Gastroesophageal sphincter (tissue), 4 donors: ENCODE measurements around a stretch of chr2.

DNA sequence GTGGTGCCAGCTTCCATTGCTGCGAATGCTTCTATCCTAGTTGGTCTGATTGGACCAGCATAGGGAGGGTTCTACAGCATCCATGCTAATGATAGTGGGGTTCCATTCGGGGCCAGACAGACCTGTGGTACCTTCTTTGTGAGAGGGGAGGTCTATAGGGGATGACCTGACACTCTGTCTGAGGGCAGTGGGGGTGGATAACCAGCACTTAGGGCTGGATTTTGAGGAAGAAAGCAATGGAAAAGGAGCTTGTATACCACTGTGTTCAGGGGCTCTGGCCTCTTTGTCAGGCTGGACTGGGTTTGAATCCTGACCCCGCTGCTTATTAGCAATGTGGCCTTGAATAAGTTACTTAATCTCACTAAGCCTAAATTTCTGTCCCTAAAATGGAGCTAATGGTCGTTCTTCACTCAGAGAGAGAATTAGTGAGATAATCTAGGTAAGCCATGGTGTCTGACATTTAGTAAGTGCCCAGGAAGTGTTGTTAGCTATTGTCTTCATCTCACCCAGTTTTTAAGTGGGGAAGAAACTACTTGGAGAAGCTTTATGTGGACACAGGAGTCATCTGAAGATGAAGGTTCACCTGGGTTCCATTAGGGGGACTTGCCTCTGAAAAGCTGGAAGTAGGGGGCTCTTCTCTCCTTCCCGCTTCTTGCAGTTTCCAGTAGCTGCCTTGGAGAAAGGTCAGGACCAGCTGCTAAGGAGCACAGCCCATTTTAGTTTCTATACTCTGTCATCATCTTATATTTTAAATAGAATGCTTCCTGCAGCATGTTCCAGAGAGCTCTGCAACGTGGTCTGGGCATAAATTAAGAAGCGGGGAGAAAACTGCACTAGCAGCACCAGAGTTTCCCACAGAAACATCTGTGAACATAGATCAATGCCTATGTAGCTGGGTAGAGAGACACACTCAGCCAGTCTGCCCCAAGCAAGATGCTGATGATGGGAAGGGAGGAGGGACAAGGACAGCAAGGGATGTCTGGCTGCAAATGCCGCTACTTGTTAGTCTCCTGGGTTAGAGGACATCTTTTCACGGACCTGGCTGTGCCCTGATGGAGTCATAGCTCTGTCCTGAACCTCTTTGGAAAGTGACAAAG is 10.2 kb downstream of the FOSL2 start:
- PRO-cap, result no peak
- RAMPAGE, long total RNA, 4 experiments, result no peak in any of the 4 experiments

DNA sequence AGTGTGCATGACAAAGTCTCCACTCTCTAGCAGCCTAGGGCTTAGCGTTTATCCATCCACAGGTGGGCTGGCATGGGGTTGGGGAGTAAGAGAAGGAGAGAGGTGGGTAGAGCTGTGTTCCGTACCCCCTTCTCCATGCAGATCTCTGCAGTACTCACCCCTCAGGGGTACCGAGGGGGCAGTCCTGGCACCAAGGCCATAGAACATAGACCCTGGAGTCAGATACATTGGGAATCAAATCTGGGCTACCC is 18.5 kb downstream of the FOSL2 start:
- PRO-cap, result no peak
- RAMPAGE, long total RNA, 4 experiments, result no peak in any of the 4 experiments

DNA sequence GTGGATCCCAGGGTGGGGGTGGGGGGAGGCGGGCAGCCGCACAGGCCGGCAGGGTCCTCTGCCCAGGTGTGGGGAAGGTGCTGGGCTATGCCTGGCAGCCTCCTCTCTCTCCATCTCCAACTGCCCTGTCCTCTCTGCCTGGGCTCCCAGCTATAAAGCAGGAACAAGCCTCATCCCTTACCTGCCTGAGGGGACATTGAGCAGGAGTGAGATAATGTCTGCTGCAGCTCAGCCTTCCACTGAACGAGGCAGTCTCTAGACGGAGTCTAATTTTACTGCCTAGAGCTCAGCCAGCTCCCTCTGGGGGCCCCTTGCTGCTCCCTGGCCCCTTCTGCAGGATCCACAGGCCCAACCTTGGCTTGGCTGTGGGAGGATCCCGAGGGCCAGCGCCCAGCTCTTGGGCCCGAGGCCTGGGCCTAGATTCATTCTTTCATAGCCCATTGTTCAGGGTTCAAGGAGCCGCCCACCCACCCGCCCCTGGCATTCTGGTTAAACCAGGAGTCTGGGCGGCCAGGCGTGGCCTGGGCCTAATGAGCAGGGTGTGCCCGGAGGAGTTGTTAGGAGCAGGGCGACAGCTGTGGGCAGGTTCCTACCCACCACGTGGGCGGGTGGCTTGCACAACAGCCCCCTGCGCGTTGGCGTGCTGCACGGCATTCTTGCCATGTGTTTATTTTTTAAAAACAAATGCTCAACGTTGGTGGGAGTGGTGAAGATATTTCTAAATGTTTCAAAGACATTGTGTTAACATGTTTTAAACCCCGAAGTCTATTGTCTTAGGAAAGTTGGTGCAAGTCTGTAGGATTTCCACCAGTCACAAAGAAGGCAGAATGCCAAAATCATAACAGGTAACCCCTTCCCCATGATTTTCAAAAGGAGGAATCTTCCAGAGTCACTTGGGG is 44.7 kb downstream of the FOSL2 start:
- PRO-cap, result no peak
- RAMPAGE, long total RNA, 4 experiments, result no peak in any of the 4 experiments

DNA sequence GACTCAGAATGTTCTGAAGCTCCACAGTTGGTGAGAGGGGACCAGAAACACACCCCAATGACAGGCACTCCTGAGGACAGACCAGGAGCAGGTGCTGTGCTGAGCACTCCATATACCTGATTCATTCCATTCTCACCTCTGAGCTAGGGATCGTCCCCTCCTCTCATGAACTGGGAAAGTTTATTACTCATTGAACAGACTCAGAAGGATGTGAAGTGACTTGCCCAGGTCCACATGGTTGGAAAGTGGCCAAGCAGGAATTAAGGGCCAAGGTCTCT is 25.2 kb upstream of the PLB1 start:
- PRO-cap, result no peak
- RAMPAGE, long total RNA, 4 experiments, result no peak in any of the 4 experiments

GRCh38 chr2:28488323-28488789 is 7.5 kb upstream of the PLB1 start:
- PRO-cap, result no peak
- RAMPAGE, long total RNA, 4 experiments, result no peak in any of the 4 experiments

DNA sequence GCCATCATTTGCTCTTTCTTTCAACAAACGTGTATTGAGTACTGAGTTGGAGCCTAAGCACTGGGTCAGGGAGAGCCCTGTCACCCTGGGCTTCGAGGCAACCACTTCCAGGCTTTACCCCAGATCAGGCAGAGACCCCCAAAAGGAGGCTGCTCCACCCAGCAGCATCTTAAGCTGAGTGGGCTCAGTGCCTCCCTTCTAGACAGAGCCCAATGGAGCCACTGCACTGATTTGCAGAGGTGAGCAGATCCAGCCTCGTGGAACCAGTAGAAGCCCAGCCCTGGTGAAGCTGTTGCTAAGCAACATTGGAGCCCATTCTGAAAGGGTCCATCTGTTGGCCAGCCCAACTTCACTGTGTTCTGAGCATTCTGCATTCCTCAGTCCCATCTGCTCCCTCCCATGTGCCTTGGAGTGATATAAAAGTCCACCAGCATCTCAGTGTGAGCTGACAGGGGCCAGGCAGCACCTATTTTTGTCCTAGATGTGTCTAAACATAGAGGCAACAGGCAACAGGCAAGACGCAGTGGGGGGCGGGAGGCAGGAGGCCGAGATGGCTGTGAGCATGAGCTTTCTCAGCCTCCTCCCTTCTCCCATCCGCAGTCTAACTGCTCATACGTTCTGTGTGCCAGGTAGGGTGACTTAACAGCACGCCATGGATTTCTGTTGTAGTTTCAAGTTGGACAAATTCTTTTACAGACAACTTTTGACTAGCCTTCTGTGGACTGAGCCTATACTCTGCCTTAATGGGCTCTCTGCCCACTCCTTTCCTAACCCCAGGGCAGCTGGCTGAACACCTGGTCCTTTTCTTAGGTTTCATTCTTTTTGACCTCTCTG is 112.3 kb downstream of the PLB1 start:
- PRO-cap, result bidirectional peak, plus-strand start at position 438 of the sequence, minus-strand start at position 356 of the sequence; bidirectional peak, plus-strand start at position 599 of the sequence, minus-strand start at position 607 of the sequence
- RAMPAGE, long total RNA, 4 experiments, result no peak in any of the 4 experiments

GRCh38 chr2:28613036-28613790 is 117.4 kb downstream of the PLB1 start:
- PRO-cap, result no peak
- RAMPAGE, long total RNA, 4 experiments, result no peak in any of the 4 experiments

- PRO-cap, result bidirectional peak, plus-strand start at chr2:28635469, minus-strand start at chr2:28635382; bidirectional peak, plus-strand start at chr2:28635802, minus-strand start at chr2:28635833
- RAMPAGE, long total RNA, 4 experiments, result no peak in any of the 4 experiments
Observed at GRCh38 chr2:28634794-28635963, 116.5 kb upstream of the PPP1CB start.

GRCh38 chr2:28702110-28702835 is 49.4 kb upstream of the PPP1CB start:
- PRO-cap, result bidirectional peak, plus-strand start at chr2:28702597, minus-strand start at chr2:28702446
- RAMPAGE, long total RNA, 4 experiments, result no peak in any of the 4 experiments

GRCh38 chr2:28750091-28750454 is 1.6 kb upstream of the PPP1CB start:
- PRO-cap, result no peak
- RAMPAGE, long total RNA, 4 experiments, result no peak in any of the 4 experiments

DNA sequence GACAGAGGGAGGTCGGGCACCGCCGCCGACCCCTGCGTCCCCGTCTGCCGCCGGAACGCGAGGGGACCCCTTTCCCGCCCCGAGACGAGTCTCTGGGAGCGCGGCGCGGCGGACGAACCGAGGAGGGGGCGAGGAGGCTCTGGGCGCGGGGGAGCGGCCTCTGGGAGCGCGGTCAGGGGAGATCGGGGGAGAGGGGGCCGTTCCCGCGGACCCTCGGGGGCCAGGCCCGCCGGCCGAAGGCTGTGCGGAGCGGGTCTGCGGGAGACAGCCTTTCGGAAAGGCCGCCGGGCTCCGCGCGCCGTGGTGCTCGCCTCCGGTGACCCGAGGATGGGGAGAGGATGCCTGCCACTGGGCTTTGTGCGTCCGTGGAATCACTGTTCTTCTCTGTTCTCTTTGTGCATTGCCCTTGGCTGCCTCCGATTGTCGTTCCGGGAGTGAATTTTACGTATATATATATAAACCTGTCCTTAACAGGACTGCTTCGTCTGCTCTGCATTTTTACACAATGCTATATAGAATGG is 629 bp downstream of the PPP1CB start:
- PRO-cap, result bidirectional peak, plus-strand start at position 348 of the sequence, minus-strand start at position 350 of the sequence
- RAMPAGE, long total RNA, 4 experiments, result no peak in any of the 4 experiments

- PRO-cap, result unidirectional peak, plus-strand start at chr2:28754421; bidirectional peak, plus-strand start at chr2:28754482, minus-strand start at chr2:28754445
- RAMPAGE, long total RNA, 4 experiments, result no peak in any of the 4 experiments
Observed at GRCh38 chr2:28754302-28754618, 2.6 kb downstream of the PPP1CB start.

DNA sequence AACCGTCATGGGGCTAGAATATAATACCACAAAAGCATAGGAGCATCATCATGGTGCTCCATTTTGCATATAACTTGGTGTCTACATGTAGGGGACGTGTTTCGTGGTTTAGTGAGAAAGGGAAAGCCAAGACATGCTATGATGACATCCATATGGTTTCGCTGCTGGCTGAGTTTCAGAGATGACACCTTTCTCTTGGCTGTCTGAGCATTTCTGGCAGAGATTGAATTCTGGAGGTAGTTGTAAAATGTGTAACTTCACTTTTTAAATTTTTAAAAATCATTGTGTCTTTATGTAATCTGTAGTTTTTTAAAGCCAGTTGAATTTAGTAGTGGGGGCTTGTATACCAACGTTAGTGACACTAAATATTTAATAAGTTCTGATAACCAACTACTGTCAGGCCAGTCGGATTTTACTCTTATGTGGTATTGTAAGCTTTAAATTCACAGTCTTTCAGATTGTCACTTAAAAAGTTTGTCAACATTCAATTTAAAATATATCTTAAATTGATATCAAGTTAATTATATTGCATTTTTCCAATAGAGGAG is 32.5 kb downstream of the WDR43 start:
- PRO-cap, result no peak
- RAMPAGE, long total RNA, 4 experiments, result no peak in any of the 4 experiments

DNA sequence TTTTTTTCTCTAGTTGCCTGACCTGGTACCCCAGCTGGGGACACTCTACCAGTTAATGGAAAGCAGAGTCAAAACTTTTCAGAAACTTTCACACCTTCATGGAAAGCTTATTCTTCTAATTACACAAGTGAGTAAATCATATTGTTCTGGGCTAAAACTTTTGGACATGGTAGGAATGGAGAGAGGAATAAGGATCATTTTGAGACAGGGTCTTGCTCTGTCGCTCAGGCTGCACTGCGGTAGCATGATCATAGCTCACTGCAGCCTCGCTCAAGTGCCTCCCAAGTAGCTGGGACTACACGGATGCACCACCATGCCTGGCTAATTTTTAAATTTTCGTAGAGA is 39.7 kb upstream of the TOGARAM2 start:
- PRO-cap, result no peak
- RAMPAGE, long total RNA, 4 experiments, result no peak in any of the 4 experiments

- PRO-cap, result no peak
- RAMPAGE, long total RNA, 4 experiments, result no peak in any of the 4 experiments
Observed at GRCh38 chr2:29013500-29014117, 32.5 kb downstream of the TOGARAM2 start.

DNA sequence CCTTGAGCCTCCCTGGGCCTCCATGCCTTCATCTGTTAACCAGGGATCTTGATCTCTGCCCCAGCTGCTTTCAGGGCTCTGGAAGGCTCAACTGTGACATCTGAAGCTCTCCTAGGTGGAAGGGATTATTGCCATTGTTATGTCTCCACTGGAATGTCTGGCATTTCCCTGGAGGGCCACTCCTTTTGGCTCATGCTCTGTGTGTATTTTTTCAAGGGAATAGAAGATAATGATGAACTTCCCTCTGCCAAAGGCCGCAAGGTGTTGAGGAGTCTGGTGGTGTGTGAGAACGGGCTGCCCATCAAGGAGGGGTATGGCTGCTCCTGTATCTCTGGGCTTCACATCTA is 41.1 kb downstream of the PCARE start:
- PRO-cap, result no peak
- RAMPAGE, long total RNA, 4 experiments, result no peak in any of the 4 experiments

GRCh38 chr2:29053583-29054163 is 20.6 kb downstream of the PCARE start:
- PRO-cap, result no peak
- RAMPAGE, long total RNA, 4 experiments, result no peak in any of the 4 experiments

GRCh38 chr2:29066238-29066848 is 8.0 kb downstream of the PCARE start:
- PRO-cap, result no peak
- RAMPAGE, long total RNA, 4 experiments, result no peak in any of the 4 experiments

DNA sequence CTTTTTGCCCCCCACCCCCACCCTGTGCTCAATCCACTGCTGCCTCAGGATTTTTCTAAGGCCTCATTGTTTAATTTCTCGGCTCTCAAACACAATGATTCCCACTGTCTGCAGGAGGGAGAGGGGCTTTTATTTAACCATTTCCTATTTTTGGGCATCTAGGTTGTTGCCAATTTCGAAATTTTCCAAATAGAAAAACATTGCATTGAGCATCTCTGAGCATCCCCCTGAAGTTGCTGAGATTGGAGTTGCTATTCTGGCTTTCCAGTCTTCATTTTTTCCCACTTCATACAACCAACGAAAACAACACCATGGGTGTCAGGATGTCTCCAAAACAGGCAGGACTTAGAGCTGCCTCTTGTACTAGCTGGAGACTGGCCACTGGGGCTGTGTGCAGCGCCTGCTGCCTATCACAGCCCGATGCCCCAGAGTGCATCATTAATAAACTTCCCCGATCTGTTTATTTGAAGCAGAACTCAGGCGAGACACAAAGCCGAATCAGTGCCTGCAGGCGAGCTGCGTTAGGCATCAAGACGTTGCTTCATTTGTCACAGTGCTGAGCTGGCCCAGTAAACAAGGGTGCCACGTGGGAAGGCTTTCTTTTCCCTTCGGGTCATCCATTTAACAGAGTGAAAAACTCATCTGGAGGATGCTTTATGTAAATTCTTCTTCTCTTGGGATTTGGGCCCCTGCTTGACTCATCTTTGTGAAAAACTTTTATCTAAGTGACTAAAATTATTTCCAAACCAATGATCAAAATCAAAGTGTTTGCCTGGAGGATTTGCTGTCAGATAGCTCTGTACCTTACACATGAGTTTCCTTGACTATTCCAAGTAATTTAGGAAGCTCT is 1.9 kb upstream of the PCARE start:
- PRO-cap, result bidirectional peak, plus-strand start at position 481 of the sequence, minus-strand start at position 376 of the sequence
- RAMPAGE, long total RNA, 4 experiments, result no peak in any of the 4 experiments

GRCh38 chr2:29129802-29130155 is 14.6 kb downstream of the CLIP4 start:
- PRO-cap, result no peak
- RAMPAGE, long total RNA, 4 experiments, result no peak in any of the 4 experiments